Hematopoietic multipotent progenitor cell (in vitro differentiated cells): ENCODE measurements around the genes DERL3 and SLC2A11.

- CAGE, long polyA plus RNA: no peak
Observed at GRCh38 chr22:23509562-23510066, 70.5 kb downstream of the IGLL1 start.

DNA sequence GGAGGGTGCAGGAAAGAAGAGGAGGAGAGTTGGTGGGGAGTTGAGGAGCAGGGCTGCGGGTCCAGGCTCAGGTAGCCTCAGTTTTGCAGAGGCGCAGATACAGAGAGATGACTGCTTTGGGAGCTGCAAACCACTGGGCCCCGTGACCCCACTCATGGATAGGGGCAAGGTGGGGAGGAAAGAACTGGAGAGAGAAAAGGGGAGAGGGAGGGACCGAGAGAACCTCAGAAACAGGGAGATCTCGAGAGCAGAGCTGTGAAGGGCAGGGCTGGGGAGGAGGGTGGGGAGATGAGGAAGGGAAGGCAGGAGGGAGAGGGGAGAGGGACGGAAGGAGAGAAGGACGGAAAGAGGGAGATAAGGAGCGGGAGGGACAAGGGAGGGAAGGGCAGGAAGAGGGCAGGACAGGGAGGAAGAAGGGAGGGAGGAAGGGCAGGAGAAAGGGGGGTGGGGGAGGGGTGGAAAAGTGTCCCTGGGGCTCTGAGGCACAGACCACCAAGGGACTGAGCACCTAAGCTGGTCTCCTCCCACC lies 46.3 kb downstream of the IGLL1 start:
- CAGE, long polyA plus RNA: no peak

- CAGE, long polyA plus RNA: no peak
Observed at GRCh38 chr22:23657698-23658297, 25.7 kb upstream of the DRICH1 start.

DNA sequence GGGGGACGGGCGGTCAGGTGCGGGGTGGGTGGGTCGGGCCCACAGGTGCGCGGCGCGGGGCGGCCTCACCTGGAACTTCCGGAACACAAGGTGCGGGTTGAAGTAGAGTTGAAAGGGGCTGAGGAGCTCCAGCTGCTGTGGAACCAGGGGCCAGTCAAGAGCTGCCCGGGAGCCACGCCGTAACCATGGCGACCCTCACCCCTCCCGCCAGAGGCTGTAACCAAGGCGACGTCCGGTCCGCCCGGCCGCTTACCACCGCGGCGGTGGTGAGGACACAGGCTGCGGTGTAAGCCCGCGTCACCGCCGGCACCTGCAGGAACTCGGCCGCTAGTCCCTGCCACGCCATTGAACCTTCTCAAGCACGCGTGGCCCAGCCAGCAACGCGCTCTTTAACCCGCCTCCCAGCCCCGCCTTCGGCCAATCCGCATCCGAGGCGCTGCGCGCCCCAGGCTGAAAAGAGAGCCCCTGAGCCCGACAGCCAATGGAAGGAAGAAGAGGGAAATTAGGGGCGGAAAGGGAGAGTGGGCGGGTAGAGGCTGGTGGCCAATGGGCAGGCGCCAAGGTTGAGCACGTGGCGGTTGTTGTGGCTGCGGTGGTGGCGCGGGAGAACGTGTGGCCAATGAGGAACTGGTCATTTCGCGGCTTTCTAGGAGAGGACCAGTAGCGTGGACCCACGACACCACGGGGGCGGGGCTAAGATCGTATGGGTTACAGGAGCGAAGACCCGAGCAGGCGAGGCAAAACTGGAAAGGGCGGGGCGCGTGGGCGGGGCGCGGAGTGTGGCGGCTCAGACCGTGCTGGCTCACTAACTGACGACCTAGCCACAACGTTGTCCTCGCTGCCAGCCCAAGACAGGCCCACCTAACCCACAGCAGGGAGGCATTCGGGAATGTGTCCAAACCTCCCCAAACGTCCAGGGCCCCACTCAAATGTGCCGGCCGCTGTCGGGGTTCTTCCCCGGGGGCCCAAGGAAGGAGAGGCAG lies at the start of gene DERL3:
TSS of gene DERL3 (minus strand) at position 365 of the 983 bp plus-strand sequence.
- CAGE, long polyA plus RNA: start-site peak on the minus strand centred at position 357 of the sequence, 21 bp wide, 180 reads

DNA sequence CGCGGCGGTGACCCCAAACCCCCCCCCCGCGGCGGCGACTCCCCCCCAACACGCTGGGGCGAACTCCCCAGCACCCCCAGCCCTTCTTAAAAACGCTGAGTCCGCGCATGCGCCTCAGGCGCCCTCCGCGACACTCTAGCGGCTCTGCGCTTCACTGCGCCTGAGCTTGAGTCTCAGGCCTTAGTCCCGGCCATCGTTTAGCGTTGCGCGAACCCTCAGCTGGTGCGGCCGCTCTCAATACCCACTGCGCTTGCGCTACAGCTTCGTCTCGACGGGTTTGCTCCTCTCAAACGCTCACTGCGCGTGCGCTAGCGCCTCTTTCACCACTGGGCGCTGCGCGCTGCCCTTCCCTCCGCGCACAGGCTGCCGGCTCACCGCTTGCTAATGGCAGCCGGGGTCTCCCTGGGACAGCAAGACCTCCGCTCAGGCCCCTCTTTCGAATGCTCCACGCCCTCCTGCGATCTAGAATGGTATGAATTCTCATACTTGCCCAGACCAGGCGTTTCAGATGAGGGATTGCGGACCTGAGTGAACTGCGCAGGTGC lies at the start of gene SLC2A11:
TSS of gene SLC2A11 (plus strand) at position 316 of the 545 bp plus-strand sequence.
- CAGE, long polyA plus RNA: no peak

- CAGE, long polyA plus RNA: no peak
Observed at GRCh38 chr22:23858105-23858277, 316 bp downstream of the SLC2A11 start.

DNA sequence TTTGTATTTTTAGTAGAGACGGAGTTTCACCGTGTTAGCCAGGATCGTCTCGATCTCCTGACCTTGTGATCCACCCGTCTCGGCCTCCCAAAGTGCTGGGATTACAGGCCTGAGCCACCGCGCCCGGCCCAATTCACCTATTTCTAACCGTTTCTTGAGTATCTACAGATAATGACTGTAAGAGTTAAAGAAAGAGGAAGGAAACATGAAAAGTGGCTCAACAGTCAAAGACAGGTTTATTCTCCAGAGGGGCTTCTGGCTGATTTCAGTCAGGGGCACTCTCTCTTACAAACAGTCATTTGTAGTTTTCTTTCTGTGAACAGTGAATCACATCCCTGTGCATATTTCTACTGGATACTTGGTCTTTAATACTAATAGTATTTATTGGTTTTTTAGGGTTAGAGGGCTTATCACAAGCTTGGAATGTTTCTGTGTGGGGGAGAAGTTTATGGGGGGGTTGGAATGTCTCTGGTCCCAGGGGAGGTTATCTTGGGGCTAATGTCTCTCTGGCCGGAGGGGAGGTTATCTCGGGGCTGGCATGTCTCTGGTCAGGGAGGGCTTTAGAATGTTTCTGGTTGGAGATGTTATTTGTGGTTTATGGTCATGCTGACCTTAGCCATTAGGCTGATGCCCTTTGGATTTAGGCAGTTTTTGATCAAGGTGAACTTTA lies 25.3 kb downstream of the SUSD2 start:
- CAGE, long polyA plus RNA: no peak

DNA sequence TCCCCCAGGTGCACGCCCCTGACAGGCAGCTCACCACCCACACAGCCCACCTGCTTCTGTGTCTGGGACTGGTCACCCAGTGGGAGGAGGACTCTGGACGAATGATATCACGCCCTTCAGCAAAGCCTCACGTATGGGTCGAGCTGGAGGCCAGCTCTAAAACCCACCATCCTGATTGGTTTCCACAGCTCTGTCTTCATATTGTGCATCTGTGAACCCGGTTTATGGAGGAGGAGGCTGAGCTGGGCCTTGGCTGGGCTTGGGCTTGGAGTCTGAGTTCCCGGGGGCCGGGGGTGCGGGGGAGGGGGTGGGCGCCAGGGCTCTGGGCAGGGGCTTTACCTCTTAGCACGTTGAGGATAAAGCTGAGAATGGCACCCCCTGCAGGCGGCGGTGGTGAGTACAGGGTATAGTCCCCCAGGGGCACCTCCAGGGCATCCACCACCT lies 13.8 kb downstream of the GGT5 start:
- CAGE, long polyA plus RNA: no peak

GRCh38 chr22:24390567-24390801 lies 36.9 kb upstream of the ADORA2A start:
- CAGE, long polyA plus RNA: no peak

- CAGE, long polyA plus RNA: no peak
Observed at GRCh38 chr22:24400930-24401891, 26.2 kb upstream of the ADORA2A start.

DNA sequence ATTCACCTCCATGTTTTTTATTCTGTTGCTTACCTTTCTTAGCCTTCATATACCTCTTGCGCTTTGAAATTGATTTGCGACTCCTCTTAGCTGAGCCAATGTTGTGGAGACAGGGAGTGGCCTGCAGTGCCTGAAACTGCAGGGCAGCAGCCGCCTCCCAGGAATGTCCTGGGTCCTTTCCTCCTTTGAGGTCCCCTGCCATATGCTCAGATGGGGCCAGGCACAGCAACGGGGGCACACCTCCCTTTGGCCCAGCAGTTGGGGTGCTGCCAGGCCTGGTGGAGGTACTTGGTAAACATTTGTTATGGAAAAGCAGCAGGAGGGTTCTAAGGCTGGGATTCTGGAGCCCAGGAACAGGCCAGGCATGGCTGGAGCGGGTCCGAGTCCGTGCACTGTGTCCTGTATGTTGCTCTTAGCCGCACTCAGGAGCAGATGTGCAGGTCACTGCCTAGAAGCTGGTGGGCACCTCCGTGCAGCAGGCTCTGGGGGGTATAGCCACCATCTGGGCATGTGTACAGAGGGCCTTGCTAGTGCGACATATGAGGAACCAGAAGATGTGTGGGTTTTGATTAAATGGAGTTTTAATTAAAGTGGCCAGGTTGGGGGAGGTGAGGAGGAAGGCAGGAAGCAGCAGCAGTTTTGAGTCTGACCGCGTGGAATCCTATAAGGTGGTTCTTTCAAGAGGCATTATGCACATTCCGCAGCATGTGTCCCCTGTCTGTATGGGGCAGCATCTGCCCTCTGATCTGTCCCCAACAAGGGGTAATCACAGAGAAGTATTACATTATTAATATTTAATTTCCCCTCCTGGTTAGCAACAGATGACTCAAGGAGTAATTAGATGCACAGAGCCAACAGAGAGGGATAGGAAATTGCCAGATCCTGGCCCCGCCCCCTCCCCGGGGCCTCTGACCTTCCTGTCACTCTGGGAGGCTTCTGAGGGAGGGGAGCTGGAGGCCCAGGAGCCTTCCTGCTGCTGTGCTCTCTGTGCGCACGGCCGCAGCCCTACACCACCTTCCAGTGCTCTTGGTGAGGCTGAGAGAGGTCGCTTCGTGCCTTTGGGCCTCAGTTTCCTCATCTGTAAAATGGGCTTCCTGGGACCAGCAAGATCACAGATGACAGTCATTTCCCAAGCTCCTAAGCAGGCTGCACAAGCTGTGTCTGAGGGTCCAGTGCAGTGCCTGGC lies 1.6 kb downstream of the ADORA2A start:
- CAGE, long polyA plus RNA: no peak

DNA sequence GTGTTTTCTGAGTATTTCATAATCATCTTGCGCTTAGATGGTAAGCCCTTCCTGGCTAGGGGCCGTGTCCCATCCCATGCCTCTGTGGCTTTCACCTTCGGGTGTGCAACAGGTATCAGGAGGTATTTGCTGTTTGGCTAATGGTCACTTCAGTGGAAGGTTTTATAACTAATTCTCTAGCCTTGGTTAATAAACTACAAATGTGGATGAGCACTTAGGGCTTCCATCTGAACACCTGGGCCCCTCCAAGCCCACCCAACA lies 4.1 kb downstream of the UPB1 start:
- CAGE, long polyA plus RNA: no peak

DNA sequence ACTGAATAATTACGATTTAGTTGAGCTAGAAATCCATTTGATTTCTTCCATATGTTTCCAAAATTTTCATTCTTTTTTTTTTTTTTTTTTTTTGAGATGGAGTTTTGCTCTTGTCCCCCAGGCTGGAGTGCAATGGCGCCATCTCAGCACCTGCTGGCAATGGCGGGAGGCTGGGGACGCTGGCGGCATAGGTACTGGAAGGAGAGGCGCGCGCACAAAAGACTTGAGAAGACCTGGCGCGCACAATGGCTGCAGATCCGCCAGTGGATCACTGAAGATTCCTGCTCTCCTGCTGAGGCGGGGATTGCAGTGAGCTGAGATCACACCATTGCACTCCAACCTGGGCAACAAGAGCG lies 57.6 kb downstream of the GGT1 start:
- CAGE, long polyA plus RNA: no peak

GRCh38 chr22:24816623-24817143 lies 10.7 kb downstream of the SGSM1 start:
- CAGE, long polyA plus RNA: no peak

DNA sequence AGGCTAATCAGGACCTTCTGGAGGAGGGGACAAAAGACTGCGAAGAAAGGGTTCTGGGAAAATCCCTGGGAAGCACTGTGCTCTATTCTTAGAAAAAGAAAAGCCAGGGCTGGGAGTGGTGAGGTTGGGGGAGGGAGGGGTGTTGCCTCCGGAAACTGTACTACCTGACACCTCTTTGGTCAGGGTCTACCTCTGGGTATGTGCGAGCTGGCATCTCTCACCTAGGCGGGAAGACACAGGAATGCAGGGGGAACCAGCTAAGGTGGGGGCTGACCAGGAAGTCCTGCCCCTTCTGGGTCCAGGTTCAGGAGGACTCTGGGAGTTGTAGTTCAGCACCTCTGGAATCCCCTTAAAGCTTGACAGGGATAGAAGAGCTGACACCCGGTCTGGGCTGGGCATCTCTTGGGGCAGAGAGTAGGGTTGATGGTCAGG lies 2.3 kb upstream of the KIAA1671 start:
- CAGE, long polyA plus RNA: no peak

DNA sequence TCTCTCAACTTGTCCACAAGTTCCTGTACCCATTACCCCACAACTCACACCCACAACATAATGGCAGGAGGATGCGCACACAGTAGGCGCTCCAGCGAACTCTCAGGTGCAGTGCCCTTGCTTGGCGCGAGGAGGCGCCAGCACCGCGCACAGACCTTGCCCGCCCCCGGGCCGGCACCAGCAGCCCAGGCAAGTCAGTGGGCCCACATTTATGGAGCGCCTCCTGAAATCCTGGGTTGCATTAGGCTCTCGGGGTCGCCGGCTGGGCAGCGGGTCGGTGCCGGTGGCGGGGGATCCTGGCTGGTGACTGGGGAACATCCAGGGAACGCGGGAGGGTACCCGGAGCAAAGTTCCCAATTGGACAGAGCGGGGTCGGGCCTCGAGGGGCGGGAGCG lies 408 bp upstream of the KIAA1671 start:
- CAGE, long polyA plus RNA: no peak

GRCh38 chr22:24952871-24953879 lies 659 bp downstream of the KIAA1671 start:
- CAGE, long polyA plus RNA: no peak

- CAGE, long polyA plus RNA: no peak
Observed at GRCh38 chr22:24965913-24966849, 13.7 kb downstream of the KIAA1671 start.

DNA sequence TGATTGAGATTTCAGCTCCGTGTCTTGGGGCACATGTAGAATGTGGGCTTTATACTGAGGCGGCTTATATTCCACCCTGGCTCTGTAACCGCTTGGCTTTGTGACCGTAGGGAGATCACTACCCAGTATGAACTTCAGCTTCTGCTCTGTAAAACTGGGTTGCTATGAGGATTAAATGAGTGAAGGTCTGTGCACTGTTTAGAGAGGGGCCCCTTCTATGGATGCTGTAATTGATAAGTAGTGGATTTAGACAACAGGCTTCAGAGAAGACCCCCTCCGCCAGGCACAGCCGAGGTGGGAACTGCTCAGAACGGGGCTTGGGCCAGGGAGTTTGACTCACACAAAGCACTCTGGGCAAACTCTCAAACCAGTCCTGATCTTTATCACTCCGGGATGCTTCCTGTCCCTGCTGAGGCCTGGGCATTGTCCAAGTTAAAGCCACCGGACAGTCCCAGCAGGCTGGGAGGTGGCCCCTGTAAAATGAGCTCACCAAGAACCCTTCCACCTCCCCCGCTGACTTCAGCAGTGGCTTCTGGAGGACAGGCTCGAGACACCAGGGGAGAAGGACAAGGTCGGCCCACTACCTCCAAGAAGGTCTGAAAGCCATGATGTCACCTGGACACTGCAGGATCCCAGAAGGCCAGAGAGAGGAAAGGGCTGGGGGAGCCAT lies 17.3 kb downstream of the KIAA1671 start:
- CAGE, long polyA plus RNA: no peak

GRCh38 chr22:24977542-24978292 lies 25.2 kb downstream of the KIAA1671 start:
- CAGE, long polyA plus RNA: no peak